Tibial artery (tissue), 1 donor: ENCODE measurements around a stretch of chr13.

DNA sequence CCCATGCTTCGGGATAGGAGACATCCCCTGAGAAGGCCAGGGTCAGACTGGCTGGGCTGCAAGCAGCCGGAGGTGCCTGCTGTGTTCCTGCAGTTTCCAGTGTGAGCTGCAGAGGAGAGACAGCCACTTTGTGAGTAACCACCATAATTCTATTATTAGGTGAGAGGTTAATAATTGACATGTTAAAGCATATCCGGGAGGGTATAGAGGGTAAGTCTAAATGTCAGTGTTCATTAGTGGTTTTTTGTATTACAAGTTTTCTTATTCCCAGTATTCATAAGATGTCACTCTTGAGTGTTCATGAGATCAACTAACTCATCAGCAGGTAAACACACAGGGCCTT lies 116.8 kb upstream of the MIPEP start:
- PRO-cap: no peak

DNA sequence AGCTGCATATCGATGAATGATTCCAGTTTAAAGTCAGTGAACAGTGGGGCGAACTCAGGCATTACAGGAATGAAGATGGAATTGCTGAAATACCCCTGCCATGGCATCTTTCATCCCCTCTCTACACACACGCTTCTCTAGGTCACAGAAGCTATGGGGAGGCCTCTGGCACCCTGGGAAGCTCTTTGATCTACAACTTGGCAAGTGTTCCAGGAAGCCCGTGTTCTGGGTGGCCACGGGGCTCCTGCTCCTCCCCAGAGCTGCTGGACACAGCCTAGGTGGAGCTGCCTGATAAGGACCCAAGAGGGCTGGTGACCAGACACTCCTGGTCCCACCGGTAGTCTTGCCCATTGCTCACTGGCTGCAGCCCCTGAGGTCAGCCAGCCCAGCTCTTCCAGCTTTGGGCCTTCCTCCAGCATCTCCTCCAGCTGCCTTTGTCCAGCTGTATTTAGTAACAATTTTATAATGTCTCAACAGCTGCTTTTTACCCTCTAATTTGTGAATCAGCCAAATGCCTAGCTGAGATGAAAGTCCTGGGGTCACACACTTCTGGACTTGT lies 72.9 kb upstream of the SPATA13 start:
- PRO-cap: no peak

DNA sequence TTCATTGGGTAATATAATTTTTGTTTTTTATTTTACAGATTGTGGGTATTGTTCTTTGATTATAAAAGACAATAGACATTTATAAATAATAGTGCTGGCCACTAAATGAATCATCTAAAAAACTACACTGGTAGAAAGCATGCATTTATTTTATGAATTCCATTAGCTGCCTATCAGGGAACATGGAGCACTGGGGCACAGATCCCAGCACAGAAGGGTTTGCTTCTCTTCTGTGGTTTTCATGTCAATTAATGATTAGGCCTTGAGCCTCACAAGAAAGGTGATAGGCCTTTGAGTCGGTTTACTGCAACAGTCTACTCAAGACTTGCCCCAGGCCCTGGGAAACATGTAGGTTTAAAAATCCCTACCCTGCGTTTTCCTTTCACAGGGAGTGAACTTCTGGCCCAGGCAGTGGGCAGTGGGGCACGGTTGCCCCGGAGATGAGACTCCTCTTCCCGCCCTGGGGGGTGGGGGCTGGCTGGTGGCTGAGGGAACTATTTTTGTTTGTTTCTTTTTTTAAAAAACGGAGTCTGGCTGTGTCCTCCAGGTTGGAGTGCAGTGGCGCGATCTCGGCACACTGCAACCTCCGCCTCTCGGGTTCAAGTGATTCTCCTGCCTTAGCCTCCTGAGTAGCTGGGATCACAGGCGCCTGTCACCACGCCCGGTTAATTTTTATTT lies 637 bp upstream of the SPATA13 start:
- PRO-cap: no peak

- PRO-cap: no peak
Observed at GRCh38 chr13:24168866-24169807, 8.6 kb downstream of the SPATA13 start.

DNA sequence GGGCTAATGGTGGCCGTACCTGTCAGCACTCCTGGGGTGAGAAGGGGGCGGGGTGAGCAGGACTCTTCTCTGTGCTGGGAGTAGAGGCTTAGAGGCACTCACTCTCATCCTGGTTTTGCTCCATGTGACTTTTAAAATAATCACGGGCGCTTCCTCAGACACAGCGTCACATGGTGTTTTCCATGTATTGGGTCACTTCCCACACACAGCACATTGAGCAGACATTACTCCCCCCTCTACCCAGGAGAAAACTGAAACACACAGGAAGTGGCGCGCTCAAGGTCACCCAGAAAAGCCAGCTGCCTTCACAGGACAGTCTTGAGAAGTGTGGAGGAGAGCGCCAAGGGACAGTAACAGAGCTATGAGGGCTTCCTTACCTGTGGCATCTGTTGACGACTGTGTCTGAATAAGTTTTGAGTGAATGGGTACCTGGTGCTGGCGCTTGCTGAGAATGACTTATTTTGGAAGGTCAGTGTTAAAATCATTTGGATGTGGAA lies 23.3 kb downstream of the SPATA13 start:
- PRO-cap: no peak

DNA sequence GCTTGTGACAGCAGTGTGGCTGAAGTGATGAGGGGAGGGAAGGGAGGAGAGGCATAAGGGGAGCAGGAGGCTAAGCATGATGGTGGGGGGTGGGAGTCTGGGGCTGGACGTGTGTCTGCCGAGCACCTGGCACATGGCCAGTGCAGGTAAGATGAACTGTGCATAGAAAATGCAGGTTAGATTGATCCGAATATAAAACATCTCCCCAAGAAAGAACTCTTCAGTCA lies 27.4 kb upstream of the C1QTNF9 start:
- PRO-cap: no peak

GRCh38 chr13:24288736-24289460 lies 20.5 kb upstream of the C1QTNF9 start:
- PRO-cap: no peak

GRCh38 chr13:24905295-24906412 lies 17.0 kb downstream of the CENPJ start:
- PRO-cap: no peak

- PRO-cap: no peak
Observed at GRCh38 chr13:25170314-25171102, 1.6 kb downstream of the AMER2 start.

DNA sequence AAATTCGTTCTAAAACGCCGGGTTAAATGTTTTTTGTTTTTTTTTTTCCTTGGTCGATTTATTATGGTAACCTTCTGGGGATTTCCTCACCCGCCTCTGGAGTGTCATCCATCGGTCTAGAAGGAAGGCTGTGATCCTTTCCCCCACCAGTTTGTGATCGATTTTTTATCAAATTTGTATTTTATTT lies 1.0 kb downstream of the CDK8 start:
- PRO-cap: no peak

DNA sequence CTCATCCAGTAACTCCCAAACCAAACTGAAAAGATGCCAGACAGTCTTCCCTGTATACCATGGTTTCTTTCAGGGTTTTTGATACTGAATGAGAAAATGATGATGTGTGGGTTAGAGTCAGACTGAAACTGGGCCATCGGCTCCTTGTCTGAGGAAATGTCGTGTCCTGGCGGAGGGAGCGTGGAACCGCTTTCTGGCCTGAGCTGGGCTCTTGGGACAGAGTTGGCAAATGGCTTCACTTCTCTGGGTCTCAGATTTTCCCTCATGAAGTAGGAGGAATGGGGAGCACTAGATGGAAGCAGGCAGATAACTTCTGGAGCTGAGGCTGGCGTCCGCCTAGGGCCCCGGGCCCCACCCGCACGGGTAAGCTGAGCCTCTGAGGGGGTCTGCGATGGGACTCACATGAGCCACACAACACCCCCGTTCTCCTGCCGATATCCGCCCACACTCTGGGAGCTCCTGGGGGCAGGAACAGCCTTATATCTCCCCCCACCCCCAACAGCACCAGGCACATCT lies 133.3 kb upstream of the WASF3 start:
- PRO-cap: no peak

- PRO-cap: no peak
Observed at GRCh38 chr13:26480514-26480922, 77.0 kb upstream of the WASF3 start.

GRCh38 chr13:26738447-26738749 lies 22.2 kb downstream of the GPR12 start:
- PRO-cap: no peak

GRCh38 chr13:26956458-26957232 lies 196.1 kb upstream of the GPR12 start:
- PRO-cap: no peak

GRCh38 chr13:26964569-26965408 lies 204.2 kb upstream of the GPR12 start:
- PRO-cap: no peak

DNA sequence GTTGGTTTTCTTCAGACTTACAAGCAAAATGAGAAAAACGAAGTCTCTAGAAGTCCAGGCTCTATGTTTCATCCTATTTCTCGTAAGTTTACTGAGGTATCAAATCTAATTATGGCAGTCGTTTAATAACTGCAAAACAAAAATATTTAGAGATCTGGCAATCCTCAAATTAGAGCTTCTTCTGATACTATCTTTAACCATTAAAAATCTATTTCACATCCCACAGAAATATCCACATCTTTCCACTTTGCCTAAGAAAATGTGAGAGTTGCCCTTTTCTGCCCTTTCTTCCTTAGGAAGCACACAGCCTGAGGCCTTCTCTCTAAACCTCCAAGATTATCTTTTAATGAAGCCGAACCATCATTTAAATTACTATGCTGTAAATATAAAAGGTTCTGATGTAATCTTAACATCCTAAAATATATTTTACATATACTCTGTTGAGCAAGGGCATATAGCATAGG lies 17.7 kb downstream of the USP12 start:
- PRO-cap: no peak

- PRO-cap: no peak
Observed at GRCh38 chr13:27593108-27593855, 27.0 kb downstream of the LNX2 start.

- PRO-cap: no peak
Observed at GRCh38 chr13:27747527-27747726, 44.9 kb upstream of the GSX1 start.

GRCh38 chr13:27954984-27955507 lies 14.1 kb downstream of the CDX2 start:
- PRO-cap: no peak

DNA sequence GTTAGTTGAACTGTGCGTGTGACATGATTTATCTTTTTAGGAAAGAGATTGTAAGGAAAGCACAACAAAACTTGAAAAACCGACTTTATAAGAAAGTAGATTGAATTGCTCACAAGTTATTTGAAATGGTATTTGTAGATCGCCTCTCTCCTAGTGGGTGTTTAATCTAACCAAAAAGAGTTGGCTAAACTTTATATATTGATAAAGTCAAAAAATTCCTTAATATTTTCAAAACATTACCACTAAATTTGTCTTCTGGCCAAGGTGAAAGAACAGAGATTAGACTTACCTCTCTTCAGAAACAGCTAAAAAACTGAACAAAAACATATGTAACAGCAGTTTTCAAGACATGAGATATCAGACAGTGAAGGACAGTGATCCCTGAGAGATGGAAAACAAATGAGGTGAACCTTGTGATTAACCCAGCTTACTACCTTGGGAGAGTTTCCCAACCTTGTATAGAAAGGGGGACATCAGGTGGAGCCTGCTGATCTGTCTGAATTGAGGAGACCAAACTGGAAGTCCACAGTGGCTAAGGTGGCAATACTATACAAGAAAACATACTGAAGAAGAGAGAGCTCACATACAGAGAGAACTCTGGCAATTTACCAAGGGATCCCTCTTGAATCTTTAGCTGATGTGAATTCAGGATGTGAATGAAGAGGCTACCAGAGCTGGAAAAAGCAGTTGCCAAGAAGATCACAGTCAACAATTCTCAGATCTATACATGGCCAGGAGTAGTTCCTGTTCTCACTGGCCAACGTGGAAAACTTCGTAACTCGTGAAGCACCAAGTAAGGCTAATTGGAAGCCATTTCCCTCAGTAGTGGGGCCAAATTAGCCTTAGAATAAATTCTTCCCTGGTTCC lies 73.3 kb downstream of the PAN3 start:
- PRO-cap: no peak